Skin of body (tissue), 2 donors: ENCODE measurements around a stretch of chr7.

DNA sequence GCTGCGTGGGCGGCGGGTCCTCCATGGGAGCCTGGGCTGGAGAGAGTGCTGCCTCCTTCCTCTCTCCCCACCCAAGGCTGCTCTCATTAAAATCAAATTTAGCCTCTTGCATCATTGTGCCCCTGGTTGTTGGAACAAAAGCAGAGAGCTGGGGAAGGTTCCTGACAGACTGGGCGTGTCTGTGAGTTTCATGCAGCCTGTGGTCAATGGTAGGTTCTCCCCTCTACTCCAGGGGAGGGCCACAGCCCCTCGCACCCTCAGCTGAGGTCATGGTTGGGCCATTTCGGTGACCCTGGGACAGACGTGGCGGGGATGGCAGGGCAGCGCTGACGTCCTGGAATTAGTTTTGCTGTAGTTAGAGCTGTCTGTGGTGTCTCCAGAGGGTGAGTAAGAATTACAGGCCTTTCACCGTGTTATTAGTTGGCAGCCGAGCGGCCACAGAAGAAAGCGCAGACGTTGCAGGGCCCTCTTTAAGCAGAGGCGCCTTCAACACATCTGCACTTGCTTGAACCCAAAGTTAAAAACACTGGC lies 2.6 kb downstream of the FAM20C start:
- RAMPAGE, long total RNA, result no peak

DNA sequence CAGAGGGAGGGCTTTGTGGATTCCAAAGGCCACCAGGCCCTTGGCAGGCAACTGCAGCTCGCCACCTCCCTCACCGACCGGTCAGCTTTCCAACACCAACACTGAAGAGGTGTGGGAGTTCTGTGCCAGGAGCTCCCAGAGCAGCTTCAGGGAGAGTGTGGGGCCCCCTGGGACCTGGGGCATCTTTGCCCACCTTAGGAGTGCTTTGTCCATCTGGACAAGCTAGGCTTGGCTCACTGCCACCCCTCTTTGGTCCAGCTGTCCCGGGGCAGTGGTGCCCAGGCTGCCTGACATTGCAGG lies 5.2 kb downstream of the FAM20C start:
- RAMPAGE, long total RNA, result no peak

DNA sequence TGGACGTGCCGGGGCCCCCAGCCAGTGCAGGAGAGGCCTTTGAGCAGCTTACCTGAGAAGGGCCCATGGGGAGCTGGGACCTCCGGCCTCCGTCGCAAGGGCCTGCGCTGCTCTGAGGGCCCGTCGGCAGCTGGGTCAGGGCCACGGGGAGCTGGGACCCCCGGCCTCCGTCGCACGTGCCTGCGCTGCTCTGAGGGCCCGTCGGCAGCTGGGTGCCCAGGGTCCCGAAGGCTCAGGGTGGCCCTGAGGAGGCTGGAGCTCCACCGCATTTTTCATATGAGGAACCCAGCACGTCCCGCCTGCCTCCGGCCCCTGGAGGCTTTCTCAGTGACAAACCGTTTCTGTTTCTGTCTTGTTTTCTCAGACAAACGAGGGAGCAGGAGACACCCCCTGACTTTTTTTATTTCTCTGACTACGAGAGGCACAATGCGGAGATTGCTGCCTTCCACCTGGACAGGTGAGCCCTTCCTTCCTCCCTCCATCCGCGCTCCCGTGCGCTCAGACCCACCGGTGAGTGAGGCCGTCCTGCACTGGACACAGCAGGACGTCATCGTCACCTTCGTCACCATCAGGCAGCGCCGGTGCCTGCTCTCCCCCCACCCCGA lies 43.8 kb upstream of the FOXL3 start:
- RAMPAGE, long total RNA, result no peak

DNA sequence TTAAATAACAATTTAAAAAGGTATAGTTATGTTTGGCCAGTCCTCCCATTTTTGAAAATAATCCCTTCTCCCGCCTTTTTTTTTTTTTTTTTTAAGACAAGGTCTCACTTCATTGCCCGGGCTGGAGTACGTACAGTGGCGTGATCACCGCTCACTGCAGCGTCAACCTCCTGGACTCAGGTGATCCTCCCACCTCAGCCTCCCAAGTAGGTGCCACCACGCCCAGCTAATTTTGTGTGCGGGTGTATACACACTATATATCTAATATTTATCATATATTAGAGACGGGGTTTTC lies 16.3 kb downstream of the FOXL3 start:
- RAMPAGE, long total RNA, result no peak

- RAMPAGE, long total RNA, result no peak
Measured at GRCh38 chr7:329974-330399, 40.0 kb downstream of the FOXL3 start.

GRCh38 chr7:561419-562046 lies 41.9 kb upstream of the PDGFA start:
- RAMPAGE, long total RNA, result no peak

- RAMPAGE, long total RNA, result no peak
Measured at GRCh38 chr7:566060-566722, 46.5 kb upstream of the PDGFA start.

DNA sequence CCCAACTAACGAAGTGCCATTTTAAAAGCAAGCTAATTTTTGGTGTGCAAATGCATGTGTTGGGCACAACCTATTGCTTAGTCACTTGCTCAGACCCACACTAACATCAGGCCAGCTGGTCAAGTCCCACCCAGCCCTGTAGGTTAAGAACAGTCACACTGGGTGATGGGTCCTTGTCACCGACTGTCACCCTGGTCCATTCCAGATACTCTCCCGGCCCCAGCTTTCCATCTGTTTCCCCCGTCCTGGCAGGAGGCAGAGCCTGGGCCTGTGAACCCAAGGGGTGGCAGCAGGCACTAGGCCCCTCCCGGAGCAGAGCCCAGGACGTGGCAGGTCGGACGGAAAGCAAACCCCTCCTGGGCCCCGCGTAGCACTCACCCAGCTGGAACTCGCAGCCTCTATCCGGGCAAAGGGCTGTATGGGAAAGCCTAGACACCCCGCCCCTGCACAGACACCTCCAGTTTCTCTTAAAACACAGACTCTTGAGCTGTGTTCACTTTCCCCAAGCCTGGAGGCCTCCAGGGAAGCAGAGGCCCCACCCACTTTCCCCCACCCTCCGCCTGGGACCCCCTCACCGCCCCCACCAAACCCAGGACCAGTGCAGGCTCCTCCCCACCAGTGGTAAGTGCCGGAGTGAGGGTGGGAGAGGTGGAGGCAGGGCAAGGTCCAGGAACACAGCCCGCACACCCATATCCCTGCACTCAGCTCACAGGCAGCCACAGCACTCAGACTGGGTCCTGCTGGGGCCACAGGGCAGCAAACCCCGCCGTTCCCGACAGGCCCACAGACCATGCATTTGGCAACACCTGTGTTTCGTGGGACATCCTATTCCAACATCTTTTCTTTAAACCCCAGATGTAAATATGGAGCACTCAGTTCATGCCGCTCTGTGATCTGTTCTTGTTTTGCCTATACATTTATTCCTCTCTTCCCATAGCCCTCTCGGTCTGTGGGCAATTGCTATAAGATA lies 98.1 kb upstream of the PDGFA start:
- RAMPAGE, long total RNA, result no peak

DNA sequence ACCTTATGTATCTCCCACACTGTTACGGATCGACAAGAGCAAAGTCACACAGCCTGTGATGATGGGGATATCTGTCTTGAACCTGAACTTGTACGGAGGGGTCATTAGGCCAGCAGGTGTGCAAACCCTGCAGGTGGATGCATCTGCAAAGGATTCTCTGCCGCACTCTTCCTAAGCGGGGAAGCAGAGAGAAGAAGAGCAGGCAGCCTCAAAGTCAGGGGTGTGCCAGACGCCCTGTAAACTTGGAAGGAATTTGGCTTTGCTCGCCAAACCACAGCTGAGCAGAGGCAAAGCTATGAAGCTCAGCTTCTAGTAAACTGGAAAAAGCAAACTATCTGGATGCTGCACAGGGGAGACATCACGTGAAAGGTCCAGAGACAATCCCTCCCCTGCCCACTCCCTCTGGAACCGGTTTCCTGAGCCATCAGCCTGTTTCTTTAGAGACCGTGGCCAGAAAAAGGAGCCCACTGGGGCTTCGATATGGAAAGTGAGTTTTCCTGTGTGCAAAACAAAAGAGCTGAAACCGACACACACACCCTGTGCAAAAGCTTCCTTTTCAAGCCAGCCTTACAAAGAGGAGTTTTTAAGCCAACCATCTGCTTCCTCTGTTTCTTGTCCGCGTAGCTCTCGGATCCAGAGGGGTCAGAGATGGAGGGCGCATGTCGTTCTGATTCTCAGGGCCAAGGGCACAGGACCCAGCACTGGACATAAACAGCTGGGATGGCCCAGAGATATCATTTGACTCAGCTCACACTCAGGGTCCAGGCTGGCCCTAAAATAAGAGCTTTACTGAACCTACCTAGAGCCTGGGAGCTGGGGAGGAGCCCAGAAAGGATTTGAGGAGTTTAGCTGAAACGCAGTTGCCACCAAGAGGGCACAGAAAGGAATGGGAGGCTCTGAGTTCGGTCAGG lies 58.2 kb upstream of the DNAAF5 start:
- RAMPAGE, long total RNA, result no peak

DNA sequence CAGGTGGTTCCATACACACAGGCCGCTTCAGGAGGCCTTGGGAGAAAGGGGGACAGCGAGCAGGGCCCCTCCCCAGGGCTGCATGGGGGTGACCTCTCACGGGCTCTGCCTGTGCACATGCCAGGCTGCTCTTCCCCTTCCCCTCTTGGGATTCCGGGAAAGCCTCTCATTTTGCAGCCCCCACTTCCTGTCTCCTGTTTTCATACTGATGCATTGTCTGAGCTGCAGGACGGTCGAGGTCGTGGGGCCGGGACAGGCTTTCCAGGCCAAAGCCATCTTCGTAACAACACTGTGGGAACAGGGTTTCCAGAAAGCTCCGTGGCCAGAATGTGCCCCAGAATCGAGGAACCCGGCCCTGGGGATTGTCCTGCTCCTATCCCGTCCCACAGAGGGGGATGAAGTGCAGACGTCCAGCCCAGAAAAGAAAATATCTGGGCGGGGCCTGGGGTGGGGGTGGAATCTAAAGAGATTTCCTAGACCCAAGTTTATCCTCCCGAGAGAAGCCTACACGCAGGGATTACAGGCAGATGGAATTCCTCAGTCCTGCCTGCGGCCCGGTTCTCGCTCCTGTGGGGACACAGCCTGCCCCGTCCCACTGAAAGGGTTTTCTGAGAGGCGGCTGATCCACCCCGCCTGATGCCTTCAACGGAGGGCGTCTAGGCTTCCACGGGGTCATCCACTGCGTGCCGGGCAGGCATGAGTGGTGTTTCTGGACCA lies 29.5 kb upstream of the DNAAF5 start:
- RAMPAGE, long total RNA, result no peak

DNA sequence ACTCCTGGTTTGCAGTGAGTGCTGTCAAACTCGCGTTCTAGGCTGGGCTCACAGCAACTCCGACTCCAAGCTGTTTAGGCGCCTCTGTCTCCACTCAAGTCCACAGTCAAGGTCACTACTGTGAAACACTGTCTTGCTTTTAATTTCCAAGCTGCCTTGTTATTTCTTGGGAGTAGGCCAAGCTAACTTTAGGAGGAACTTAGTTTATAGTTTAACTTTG lies 1.2 kb upstream of the DNAAF5 start:
- RAMPAGE, long total RNA, result no peak

GRCh38 chr7:740980-741604 lies 14.0 kb upstream of the PRKAR1B start:
- RAMPAGE, long total RNA, result no peak

- RAMPAGE, long total RNA, result no peak
Measured at GRCh38 chr7:866762-866923, 9.7 kb upstream of the GET4 start.

DNA sequence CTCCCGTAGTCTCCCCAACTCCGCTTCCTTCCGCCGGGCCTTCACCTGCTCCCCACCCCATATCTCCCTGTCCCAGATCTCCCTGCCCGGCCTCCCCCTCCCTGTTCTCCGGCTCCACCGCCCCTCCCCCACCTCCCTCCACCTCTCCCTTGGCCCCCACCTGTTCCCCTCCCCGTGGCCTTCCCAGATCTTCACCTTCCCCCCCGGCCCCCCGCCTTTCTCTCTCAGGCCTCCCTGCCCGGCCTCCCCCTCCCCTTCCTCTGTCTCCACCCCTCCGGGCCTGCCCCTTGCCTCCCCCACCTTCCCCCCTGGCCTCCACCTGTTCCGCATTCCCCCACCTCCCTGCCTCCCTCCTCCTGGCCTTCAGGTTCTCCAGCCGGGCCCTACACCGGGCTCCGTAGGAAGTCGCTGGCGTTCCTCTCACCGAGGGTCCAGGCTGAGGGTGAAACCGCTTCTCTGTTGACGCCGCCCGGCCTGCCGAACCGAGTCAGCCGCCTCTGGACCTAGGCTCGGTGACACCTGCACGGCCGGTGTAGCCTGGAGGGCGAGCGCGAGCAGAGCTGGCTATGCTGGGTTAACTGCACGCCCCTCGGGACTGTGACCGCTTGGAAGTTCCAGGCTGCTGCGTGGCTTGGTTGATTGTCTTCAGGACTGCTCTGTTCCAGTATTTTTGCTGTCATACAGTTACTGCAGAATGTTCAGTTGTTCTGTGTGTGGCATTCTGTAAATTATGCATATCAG lies 1.4 kb downstream of the GET4 start:
- RAMPAGE, long total RNA, result no peak

- RAMPAGE, long total RNA, result no peak
Measured at GRCh38 chr7:889140-889676, 12.9 kb downstream of the GET4 start.

- RAMPAGE, long total RNA, result no peak
Measured at GRCh38 chr7:923261-923778, 31.2 kb downstream of the ADAP1 start.

GRCh38 chr7:946545-947148 lies 7.8 kb downstream of the ADAP1 start:
- RAMPAGE, long total RNA, result no peak

GRCh38 chr7:967265-967934 lies 7.9 kb downstream of the COX19 start:
- RAMPAGE, long total RNA, result no peak

DNA sequence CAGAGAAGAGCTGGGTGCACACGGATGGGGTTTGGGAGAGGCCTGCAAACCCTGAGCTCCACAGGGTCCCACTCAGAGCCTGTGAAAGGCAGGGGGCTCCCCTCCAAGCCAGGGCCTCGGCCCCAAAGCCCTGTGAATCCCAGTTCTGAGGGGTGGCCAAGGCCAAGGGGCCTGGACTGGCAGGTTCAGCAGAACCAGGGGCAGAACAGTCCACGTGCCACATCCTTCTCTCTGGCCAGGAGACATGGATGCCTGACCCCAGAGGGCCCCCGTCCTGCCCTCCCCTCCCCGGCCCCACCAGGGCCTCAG lies 309 bp upstream of the CYP2W1 start:
- RAMPAGE, long total RNA, result no peak

- RAMPAGE, long total RNA, result no peak
Measured at GRCh38 chr7:999613-1000328, 16.8 kb downstream of the CYP2W1 start.